ENCODE data around the gene SLC35C1.

DNA sequence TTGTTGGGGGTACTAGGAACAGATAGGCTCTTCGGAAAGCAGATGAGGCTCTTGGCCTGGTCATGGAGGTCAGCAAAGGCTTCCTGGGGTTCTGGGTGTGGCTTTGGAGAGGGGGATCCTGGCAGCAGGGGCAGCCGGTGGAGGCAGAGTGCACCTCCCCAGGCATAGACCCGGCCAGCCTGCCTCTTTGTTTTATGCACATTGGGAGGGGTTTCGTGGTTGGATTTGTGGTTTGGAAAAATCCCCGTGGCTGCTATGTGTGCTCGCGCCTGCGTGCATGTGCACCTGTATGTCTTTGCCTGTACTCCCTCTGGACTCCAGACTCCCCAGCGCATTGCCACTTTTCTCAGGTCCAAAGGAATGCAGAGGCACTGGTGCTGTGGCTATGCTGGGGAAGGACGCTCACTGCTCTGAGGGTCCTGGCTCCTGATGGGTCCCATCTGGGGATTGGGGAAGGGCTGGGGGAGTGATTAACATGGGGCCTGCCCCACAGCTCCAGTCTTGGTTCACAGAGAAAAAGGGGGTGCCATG is 31.5 kb downstream of the CD82 start:
- PRO-cap: no peak
- RAMPAGE, long total RNA: no peak

DNA sequence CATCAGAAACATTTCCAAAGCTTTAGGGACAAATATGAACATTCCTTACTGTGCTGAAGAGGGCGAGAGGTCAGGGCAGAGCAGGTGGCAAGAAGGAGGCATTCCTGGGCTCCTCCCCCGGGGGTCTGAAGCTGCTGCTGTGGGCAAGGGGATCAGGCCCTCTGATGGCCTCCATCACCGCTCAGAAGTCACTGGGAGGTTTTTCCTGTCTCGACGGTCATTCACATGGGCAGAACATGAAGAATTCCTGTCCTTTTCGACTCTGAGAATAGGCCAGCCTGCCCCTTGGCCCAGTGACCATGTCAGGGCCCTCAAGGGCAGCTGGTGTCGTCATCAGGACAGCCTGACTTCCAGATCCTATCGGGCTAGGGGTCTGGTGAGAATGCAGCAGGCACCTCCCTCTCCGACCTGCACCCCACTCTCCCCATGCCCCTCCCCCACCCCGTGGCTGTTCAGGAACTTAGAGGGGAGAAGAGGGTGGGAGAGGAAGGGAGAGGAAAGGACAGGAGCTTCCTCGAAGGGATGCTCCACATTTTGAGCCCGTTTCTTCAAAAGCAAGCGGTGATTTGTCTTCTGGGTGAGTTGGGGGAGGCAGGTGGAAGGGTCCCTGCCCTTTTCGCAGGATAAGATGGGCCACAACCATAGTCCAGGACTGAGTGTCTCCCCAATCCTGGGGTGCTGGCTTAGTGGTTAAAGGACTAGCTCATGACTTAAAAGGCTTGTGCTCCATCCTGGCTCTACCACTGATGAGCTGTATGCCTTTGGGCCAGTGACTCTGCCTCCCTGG is 3.5 kb downstream of the TP53I11 start:
- PRO-cap: no peak
- RAMPAGE, long total RNA: no peak

GRCh38 chr11:45089477-45089872 is 57.0 kb upstream of the PRDM11 start:
- PRO-cap: no peak
- RAMPAGE, long total RNA: no peak

DNA sequence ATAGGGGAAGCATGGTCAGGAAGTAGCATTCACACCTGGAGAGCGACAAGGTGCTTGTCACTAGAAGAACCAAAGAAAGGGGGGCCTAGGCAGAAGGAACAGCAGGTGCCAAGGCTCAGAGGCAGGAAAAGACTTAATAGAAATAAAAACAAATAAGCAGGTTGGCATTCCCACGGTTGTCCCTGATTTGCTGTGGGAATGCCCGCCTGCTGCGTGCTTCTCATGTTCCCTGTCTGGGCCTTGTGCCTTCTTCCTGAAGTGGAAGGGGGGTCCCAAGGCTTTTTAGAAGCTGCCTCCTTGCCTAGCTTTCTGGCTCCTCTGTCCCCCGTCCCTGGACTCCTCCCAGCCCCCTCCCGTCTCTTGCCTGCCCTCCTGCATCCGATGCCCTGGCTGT is 54.7 kb upstream of the PRDM11 start:
- PRO-cap: no peak
- RAMPAGE, long total RNA: no peak

DNA sequence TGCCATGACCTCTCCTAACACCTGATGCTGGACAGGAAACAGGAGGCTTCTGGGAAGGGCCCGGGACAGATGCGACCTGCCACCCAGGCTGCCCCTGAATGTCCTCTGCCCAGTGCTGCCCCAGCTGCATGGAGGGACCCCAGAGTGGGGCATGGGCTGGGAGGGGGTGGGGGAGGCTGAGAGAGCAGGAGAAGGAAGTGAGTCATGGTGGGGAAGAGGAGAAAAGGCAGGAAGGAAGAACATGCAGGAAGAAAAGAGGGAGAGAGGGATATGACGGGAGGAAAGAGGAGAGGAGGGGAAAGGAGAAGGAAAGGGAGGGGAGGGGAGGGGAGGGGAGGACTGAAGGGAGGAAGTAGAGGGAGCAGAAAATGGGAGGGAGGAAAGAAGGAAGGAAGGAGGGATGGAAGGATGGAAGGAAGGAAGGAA is 52.1 kb upstream of the PRDM11 start:
- PRO-cap: no peak
- RAMPAGE, long total RNA: no peak

- PRO-cap: bidirectional peak, plus-strand start at chr11:45159032, minus-strand start at chr11:45158926
- RAMPAGE, long total RNA: no peak
Measured at GRCh38 chr11:45158785-45159090, 12.3 kb downstream of the PRDM11 start.

DNA sequence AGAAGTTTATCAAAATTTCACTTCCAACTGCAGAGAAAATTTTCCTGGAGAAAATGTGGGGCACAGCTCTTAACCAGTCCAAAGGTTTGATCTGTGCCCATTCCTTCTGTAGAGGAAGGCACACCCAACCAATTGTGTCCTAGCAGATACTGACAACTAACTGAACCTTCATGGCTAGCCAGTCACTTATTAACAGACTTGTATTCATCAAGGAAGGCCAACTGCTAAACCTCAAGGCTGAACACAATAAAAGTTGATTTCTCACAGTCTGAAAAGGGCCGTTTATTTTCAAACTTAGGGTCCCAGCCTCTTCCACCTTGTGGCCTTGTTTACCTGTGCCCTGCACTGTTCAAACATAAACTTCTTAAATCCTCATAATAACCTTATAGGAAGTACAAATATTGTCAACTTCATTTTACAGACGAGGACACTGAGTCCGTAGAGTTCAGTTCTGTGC is 19.4 kb downstream of the SYT13 start:
- PRO-cap: no peak
- RAMPAGE, long total RNA: no peak

DNA sequence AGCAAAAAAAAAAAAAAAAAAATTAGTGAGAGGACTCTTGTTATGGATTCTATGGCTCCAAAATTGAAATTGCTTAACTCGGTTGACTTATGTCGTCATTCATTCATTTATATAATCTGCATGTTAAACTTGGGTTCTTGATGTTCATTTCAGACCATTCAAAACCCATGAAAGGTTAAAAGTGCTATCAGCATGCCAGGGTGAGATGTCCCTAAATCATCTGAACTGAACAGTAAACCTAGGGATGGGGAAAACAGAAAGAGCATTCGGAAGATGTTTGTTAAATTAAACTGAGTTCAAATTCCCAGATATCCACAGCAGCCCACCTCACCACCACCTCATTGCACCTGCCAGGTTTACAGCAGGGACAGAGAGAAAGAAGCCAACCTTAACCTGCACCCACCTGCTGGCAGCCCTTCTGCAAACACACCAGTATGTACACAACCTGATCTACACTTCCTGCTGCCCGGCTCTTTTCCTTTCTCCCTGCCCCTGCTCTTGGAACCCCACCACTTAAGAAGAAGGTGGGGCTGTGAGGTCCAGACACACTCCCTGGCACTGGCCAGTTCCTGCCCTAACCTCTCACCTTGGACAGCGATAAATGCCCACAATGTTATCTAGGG is 11.0 kb upstream of the SLC35C1 start:
- PRO-cap: no peak
- RAMPAGE, long total RNA: no peak

DNA sequence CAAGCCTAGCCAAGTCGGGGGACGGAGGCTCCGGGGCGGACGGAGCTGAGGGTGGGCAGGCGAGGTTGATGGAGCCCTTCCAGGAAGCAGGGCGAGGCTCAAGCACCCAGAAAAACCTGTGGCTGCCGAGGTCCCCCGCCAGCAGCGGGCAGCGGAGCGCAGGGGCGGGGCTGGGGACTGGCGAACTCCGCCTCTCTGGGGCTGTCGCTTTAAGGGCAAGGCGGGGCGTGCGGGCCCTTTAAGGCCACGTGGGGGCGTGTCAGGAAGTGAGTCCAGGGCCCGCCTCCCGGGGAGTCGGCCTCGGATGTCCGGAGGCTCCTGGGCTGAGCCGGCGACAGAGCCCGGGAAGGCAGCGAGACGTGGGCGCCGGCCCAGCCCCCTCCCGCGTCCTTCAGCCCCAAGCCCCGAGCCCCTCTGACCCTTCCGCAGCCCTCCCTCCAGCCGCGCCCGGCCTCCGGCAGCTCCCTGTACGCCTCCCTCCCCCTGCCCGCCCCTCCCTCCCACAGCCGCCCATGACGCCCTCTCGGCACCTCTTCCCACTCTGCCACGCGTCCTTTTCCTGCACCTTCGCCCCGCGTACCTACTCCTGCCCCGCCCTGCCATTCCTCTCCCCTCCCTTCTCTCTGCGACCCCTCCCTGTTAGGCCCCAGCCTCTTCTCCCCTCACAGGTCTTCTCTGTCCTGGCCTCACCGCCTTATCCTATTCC is at the start of gene SLC35C1:
TSS of gene SLC35C1 (plus strand) at position 300 of the 706 bp plus-strand sequence.
- PRO-cap: bidirectional peak, plus-strand start at position 269 of the sequence, minus-strand start at position 153 of the sequence
- RAMPAGE, long total RNA: no peak

- PRO-cap: no peak
- RAMPAGE, long total RNA: no peak
Measured at GRCh38 chr11:45853542-45854497, 6.5 kb downstream of the CRY2 start.

- PRO-cap: no peak
- RAMPAGE, long total RNA: no peak
Measured at GRCh38 chr11:45901699-45902157, 5.3 kb downstream of the FREY1 start.

DNA sequence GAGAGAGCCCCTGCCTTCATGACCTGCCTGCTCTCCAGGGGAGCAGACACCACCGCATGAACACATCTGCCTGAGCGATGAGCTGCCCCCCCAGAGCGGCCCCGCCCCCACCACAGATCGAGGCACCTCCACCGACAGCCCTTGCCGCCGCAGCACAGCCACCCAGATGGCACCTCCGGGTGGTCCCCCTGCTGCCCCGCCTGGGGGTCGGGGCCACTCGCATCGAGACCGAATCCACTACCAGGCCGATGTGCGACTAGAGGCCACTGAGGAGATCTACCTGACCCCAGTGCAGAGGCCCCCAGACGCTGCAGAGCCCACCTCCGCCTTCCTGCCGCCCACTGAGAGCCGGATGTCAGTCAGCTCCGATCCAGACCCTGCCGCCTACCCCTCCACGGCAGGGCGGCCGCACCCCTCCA is 4.7 kb downstream of the FREY1 start:
- PRO-cap: no peak
- RAMPAGE, long total RNA: no peak

DNA sequence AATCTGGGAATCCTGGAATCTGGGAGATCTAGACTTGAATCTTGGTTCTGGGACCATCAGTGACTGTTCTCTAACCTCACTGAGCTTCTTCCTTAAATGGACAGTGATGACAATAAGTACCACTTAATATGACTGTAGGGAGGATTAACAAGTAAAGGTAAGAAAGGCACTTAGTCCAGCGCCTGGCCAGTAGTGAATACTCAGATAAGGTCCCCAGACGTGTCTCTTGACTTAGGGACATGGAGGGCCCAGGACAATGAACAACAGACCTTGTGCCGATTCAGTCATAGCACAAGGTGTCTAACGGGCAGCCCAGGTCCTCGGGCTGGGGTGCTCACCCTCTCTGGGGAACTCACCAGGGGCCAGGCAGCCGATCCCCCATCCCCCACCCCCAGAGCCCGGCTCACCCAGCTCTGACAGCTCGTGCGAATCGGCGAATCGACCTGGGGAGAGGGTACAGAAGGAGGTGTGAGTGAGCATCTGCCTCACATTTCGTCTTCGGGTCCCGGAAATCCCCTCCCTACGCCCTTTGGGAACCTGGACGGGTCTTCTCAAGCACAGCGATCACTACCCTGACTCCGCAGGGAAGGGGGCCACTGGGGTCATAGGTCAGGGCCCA is 517 bp downstream of the PEX16 start:
- PRO-cap: no peak
- RAMPAGE, long total RNA: no peak

DNA sequence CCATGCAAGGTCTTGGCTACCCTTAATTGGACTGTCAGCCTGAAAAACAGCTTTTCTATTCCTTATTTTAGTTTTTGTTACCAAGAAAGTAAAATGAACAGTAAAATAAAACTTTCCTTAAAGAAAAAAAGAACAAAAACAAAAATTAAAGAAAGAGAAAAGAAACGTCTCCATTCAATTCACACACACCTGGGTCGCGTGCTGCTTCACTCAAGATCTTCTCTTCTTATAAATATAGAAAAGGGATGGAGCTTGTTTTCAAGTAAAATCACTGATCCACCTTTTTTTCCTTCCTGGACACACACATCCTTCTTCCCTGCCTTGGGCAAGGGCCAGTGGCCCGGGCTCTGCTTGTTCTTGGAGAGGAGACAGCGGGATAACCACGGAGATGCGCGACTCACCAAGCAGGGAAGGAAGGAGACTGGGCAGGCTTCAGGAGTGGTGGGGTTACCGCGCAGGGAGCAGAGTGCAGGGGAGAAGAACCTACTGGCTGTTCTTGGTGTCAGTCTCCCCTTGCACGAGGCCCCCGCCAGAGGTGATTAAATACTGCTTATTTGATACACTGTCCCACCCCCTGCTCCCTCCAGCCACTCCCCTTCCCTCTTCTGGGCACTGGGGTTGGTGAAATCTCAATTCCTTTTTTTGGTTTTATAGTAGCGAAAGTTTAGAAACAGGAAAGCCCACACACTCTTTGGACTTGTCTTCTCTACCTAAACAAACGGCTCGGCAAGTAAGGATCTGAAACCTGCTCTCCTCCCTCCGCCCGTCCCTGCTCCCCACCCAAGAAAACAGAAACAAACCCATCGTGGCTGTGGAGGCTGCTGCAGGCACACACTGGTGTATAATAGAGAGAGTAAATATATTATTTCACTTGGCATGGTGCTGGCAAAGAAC is 10.6 kb downstream of the LARGE2 start:
- PRO-cap: no peak
- RAMPAGE, long total RNA: no peak

- PRO-cap: unidirectional peak, minus-strand start at chr11:46278961
- RAMPAGE, long total RNA: no peak
Measured at GRCh38 chr11:46278200-46279554, 1.2 kb downstream of the CREB3L1 start.

DNA sequence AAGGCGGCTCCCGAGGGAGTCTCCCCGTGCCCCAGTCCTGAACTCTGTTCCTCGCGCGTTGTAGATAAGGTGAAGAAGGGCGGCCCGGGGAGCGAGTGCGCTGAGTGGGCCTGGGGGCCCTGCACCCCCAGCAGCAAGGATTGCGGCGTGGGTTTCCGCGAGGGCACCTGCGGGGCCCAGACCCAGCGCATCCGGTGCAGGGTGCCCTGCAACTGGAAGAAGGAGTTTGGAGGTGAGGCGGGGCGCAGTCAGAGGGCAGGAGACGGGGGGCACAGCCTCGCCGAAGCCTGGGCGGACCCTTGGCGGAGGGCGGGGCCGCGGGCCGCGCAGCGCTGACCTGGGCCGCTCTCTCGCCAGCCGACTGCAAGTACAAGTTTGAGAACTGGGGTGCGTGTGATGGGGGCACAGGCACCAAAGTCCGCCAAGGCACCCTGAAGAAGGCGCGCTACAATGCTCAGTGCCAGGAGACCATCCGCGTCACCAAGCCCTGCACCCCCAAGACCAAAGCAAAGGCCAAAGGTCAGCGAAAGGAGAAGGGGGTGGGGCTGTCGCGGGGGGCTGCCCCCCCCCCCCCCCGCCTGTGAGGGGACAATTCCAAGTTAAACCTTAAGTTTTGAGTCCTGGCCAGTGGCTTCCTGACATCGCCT is 884 bp downstream of the MDK start:
- PRO-cap: no peak
- RAMPAGE, long total RNA: no peak

GRCh38 chr11:46428694-46429398 is 37.3 kb upstream of the CHRM4 start:
- PRO-cap: no peak
- RAMPAGE, long total RNA: no peak

GRCh38 chr11:46857042-46858120 is 11.3 kb upstream of the CKAP5 start:
- PRO-cap: no peak
- RAMPAGE, long total RNA: start-site peak on the minus strand at chr11:46858040-46858086, 8 reads

DNA sequence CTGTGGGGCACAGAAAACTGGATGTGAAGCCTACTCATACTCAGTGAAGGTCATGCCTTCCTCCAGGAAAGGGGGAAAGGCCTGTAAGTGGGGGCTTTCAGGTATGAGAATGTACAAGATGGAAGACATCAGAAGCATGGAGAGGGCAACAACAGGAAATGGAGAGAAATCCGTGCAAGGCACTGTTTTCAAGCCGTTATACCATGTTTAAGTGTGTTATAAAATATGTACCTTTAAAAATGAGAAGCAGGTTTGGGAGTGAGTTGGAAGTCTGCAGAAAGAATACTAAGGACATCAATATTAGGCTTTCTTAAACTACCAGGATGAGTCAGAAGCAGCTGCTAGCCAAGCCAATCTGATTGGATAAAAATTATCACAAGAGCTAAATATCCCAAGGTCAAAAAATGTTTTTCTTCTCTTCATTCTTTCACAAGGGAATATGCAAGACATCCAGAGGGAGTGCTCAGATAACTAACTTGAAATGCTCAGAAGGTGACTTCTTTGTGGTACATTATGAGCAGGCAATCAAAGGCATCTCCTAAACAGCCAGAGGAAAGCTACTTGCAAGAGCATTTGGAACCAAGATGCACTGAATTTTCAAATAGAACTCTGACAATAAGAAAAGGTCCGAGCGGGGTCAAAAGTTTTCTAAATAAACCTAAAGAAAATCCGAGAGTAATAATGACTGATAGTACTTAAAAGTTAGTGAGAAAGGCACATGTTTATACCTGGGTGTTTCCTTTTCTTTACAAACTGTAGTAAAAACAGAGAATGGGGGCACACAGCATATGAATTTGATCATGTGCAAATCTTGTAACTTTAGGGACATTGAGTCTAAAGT is 19.3 kb upstream of the CKAP5 start:
- PRO-cap: no peak
- RAMPAGE, long total RNA: no peak

DNA sequence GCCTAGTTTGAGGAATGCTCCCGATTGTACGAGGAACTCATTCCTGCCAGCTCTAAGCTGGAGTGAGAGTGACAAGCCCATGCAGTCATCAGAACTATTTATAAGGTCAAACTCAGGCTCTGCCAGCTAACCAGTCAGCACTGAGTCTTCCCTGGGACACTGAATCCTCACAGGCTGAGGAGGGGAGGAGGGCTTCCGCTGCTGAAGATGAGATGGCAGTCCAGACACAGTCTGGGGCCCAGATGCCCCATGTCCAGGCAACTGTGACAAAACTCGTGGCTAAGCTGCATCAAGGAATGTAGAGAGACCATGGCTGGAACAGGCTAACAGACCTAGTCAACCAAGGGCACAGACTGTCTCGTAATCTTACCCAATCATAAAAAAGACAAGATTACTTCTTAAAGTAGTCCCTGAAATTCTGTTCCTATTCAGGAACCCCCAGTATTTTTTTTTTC is 3.9 kb downstream of the LRP4 start:
- PRO-cap: no peak
- RAMPAGE, long total RNA: no peak

All from vagina (tissue), 1 donor.